Measurements from ENCODE around the gene RAB18.

GRCh38 chr10:24214744-24215091 lies 5.8 kb downstream of the KIAA1217 start:
- RRBS, result no CpG with 5 or more reads among the region's 5 CpGs

DNA sequence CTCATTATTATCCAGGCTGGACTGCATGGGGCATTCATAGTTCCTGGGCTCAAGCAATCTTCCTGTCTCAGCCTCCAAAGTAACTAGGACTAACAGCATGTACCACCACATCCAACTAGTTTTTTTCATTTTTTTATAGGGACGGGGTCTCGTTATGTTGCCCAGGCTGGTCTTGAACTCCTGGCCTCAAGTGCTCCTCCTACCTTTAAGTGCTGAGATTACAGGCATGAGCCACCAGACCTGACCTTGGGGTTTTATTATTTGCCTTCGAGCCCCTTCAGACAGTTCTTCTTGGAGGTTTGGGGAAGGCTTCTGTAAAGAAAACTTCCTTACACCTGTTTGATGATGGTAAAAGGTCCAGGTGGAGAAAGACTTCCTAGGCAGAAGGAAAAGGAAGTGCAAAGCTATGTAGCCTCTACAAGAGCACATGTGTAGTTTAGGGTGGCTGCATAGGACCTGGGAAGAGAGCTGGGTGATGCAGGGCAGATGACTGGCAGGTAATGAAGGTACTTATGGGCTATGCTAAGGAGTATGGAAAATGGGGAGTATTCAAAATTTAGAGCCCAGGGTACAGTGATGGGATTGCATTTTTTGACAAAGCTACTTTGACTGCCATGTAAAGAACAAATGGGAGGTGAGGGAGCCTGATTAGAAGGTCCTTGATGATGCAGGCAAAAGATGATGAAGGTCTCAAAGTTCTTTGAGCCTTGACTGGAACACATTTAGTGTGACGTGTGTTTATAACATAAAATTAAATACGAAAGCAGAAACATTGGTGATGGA lies 95.6 kb downstream of the KIAA1217 start:
- RRBS, result no CpG with 5 or more reads among the region's 5 CpGs

DNA sequence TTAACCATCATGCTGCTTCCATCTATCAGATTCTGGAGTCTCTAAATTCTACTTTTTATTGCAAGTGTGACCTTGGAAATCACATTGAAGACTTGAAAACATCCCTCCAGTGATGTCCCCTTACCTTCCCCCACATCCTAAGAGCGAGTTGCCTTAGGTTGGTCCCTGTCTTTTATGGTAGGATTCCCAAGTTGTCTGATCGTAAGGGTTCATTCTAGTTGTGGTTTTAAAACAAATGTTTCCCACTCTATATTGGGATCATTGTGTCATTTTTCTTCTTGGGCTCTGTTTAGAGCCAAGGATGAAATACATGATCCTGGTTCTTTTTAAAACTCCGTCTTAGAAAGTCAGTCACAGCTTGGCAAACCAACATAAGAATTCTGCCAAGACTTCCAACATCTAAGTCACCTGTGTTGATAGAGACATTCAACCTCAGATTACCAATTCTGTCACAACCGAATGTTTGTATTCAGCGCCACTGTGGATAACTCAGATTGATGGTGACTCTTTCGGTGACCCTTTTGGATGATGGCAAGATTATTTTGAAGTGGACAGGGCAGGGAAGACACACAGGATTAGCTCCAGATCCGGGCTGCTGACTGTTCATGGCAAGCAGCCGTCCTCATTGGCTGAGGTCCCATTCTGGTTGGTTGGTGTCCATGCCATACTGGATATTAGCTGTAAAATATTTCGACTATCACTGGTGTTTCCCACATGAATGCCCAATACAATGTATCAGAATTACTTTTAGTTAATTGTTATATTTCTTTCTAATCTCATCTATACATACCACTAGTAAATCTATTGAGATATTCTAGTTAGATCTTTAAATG lies 255.4 kb downstream of the ARHGAP21 start:
- RRBS, result no CpG with 5 or more reads among the region's 9 CpGs

DNA sequence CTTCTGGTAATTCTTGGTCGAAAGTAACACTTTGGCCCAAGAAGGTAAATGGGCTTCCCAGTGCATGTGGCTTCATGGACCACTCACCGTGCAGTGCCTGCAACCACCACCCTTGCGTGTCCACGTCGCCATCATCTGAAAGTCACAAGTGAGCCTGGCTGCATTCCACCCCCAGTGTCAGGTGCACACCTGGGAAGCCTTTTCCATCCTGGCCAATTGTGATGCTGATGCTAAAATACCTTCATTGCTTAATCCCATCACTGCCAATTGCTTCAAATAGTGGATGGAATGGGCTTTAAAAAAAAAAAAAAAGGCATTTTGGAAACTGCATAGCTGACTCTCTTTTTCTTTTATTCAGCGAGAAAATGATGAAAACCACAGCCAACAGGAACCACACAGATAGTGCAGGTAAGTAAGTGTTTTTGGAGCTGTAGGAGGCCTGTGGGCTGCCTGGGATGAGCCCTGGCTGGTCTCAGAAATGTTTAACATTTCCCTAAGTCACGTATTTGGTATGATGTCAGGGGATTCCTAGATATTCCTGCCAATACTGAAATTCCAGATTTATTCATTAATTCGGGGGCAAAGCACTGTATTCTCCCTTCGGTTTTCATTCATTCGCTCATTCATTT lies 228.8 kb downstream of the ARHGAP21 start:
- RRBS, result no CpG with 5 or more reads among the region's 10 CpGs

GRCh38 chr10:24524169-24524734 lies 199.4 kb downstream of the ARHGAP21 start:
- RRBS, result 91% methylated on average over 5 of the region's 19 CpGs

DNA sequence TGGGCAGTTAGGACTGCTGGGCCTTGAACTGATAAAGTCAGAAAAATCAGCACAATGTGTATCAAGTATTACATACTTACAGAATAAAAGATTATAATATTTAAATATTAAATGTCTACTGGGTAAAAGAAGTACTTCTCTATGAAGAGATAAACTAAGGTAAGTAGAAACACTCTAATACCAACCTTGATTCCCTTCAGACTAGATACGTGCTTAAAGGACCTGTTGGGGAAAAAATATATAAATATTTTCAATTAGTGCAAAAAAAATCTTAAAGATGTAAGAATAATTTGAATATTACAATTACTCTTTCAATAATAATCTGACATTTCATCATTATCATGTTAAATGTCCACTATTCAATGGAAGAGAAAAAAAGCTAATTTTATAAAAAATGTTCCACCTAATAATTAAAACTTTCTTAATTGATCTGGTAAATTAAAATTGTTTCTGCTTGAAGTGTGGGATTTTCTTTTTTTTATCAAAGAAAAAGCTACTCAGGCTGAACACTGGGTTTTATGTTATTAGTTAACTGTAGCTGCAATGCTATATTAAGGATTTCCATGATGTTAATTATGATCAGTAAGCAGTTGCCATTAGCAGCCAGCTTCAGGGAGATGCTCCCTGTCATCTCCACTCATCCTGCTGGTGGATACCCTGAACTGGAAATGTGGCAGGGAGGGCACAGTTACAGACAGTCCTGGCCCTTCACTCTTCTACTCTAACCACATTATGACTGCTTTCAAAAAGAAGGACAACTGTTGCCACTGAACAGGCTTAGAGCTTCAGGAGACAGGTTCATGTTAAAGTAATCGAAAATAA lies 119.3 kb downstream of the ARHGAP21 start:
- RRBS, result no CpG with 5 or more reads among the region's 2 CpGs

DNA sequence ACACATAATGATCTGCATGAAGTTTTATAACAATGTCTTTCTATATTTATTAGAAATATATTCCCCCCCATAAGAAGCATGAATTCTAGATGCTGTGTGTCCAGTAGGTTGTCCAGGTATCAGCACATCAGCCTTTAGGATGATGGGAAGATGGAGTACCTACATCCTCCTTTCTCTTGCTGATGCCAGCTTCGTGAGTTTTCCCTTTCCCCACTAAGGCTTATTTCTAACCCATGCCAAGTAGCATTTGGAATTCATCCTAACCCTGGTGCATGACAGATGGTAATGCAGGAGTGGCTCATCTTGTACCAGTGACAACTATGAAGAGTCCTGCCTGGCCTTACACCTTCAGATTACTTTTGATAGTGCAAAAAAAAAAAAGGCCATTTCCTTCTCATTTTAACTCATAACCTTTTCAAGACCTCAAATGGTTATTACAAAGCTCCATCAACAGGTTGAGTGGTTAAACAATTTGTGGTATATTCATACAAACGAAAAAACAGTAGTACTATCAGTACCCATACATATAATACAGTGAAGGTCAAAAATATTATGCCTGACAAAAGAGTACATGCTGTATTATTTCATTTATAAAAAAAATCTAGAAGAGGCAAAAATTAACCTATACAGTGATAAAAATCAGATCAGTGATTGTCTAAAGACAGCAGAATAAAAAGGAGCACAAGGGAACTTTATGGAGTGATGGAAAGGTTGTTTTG lies 58.6 kb downstream of the ARHGAP21 start:
- RRBS, result no CpG with 5 or more reads among the region's 2 CpGs

DNA sequence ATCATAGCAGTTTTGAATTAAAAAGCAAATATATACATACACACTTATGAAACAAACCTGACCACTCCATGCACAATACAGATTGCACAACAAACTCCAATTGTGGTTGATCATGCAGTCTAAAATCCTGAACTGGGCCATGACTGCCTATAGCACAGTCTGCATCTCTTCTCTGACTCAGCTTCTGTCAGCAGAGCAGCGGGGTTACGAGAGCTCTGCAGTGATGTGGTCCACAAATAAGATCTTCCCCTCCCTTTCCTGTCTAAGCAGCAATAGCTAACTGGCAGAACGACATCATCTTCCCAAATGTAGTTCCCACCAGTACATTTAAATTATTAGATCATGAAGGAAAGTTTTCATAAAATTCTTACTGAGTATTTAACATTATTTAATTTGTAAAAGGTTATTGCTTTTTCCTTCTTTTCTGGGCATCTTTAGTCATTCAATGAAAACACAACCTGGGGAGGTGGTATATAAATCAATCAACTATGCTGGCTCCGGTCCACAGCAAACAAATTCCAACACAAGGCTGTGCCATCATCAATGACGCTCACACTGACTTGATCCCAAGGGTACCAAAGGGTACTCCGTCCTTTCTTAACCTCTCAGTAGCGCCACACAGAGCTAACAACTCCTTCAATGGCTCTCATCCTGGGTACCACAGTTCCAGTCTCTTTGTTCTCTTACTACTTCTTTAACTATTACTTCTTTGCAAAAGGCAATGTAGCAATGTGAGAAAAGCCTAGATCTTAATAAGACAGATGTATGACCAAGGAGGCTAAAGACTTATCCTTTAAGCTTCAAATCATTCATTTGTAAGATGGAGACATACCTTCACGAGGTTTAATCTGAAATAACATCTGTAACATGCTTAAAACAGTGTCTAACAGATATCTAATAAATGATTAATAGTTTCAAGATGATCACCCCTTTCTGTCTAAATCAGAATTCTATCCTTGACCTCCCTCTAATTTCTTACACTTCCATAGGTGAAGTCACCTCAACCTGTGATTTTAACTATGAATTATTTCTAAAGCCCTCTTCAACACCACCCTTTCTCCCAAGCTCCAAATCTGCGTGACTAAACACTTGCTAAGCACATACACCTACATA lies 16.9 kb downstream of the ARHGAP21 start:
- RRBS, result no CpG with 5 or more reads among the region's 9 CpGs

- RRBS, result 7% methylated on average over 41 of the region's 72 CpGs
Measured at GRCh38 chr10:24723020-24723575, 589 bp downstream of the ARHGAP21 start.

DNA sequence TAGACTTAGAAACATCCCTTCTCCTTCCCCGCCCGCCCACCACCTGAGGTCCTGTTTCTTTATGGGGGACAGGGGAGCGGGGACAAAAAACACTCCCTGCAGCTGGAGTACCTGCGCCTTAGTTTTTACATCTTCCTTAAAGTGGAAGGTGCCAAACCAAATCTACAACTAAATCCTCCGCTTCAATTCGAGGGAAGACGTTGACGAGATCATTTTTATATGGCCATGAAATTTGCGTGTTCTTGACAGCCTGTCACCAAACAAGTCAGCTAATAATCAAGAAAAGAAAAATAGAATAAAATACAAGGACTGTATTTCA lies 1.4 kb upstream of the ARHGAP21 start:
- RRBS, result no CpG with 5 or more reads among the region's 9 CpGs

GRCh38 chr10:24869594-24869853 lies 82.9 kb downstream of the PRTFDC1 start:
- RRBS, result no CpG with 5 or more reads among the region's 1 CpG

DNA sequence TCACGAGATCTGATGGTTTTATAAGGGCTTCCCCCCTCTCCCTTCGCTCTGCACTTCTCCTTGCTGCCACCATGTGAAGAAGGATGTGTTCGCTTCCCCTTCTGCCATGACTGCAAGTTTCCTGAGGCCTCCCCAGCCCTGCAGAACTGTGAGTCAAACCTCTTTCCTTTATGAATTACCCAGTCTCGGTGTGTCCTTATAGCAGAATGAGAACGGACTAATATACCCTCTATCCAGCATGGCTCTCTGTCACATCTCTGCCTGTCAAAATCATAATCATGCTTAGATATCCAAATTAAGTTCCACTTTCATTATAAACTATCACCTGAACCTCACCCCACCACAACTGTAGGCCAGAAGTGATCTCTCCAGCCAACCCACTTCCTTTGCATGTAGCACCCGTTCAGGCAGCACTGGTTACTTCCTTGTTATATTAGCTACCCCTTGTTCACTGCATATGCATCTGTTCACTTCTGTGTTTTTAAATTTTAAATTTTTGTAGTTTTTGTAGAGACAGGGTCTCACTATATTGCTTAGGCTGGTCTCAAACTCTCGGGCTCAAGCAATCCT lies 64.9 kb downstream of the PRTFDC1 start:
- RRBS, result no CpG with 5 or more reads among the region's 7 CpGs

DNA sequence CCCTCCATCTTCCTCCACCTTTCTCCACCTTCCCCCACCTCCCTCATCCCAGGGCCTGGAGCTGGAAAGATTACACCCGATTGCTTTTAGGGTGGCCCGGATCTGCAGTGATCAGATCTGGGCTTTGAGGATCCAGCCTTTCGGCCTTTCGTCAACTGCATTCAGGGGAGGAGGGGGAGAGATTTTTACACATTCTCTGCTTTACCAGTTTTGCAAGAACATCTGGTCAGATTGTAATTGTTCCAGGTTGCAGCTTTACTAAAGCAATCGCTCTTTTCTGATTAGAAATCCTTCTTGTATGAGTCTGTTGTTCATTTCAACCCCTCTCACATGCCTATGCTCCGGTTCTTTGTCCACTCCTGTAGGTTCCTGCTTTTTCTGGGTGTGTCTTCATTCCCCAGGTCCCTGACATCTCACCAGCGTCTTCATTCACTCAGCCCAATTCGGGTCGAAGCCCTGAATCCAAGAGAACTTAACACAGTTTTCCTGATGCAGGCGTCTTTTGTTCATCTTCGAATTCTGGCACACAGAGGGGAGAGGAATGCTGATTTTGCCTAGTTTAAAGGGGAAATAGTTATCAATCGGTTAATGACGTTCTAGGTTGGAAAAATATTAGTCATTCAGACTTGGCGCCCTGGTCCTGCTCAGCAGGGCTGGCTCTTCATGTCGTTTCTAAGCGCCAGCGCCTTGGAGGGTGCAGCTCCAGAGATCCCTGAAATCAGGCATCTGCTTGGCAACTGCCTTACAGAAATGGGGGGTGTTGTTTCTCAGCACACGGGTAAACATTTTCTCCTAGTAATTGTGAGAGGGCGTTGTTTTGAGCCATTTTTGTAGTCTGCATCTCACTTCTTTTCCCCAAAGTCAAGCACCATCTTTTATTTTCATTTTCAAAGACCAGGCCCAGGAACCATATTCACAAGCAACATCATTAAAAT lies 1.1 kb upstream of the PRTFDC1 start:
- RRBS, result no CpG with 5 or more reads among the region's 19 CpGs

- RRBS, result no CpG with 5 or more reads among the region's 8 CpGs
Measured at GRCh38 chr10:26487460-26487996, 49.4 kb downstream of the APBB1IP start.

GRCh38 chr10:26528940-26529419 lies 90.8 kb downstream of the APBB1IP start:
- RRBS, result no CpG with 5 or more reads among the region's 8 CpGs

- RRBS, result no CpG with 5 or more reads among the region's 2 CpGs
Measured at GRCh38 chr10:26662178-26662443, 35.4 kb upstream of the PDSS1 start.

DNA sequence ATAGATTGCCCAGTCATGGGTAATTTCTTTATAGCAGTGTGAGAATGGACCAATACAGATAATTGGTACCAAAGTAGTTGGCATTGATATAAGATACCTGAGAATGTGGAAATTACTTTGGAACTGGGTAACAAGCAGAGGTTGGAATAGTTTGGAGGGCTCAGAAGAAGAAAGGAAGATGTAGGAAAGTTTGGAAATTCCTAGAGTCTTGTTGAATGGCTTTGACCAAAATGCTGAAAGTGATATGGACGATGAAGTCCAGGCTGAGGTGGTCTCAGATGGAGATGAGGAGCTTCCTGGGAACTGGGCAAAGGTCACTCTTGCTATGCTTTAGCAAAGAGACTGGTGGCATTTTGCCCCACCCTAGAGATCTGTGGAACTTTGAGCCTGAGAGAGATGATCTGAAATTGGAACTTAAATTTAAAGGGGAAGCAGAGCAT lies 3.3 kb downstream of the PDSS1 start:
- RRBS, result no CpG with 5 or more reads among the region's 1 CpG

DNA sequence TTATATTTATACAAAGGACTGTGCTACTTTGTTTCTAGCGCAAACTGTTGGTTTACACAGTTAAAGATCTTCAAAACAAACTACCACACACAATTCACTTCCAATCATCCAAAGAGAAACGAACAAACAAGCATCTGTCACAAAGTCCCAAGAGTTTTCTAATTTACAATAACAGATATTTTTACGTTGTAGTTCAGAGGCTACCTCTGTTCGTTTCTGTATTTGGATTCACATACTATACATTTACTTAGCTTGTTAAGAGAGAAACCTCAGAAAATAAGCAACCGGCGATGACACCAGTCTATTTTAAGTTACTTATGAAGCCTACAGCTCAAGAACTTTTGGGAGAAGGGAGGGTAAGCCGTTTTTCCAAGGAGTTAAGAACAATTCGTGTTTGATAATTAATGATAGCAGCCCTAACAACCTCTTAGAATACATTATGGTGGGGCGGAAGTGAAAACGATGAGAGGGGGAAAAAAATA lies 1.2 kb downstream of the ABI1 start:
- RRBS, result no CpG with 5 or more reads among the region's 10 CpGs

DNA sequence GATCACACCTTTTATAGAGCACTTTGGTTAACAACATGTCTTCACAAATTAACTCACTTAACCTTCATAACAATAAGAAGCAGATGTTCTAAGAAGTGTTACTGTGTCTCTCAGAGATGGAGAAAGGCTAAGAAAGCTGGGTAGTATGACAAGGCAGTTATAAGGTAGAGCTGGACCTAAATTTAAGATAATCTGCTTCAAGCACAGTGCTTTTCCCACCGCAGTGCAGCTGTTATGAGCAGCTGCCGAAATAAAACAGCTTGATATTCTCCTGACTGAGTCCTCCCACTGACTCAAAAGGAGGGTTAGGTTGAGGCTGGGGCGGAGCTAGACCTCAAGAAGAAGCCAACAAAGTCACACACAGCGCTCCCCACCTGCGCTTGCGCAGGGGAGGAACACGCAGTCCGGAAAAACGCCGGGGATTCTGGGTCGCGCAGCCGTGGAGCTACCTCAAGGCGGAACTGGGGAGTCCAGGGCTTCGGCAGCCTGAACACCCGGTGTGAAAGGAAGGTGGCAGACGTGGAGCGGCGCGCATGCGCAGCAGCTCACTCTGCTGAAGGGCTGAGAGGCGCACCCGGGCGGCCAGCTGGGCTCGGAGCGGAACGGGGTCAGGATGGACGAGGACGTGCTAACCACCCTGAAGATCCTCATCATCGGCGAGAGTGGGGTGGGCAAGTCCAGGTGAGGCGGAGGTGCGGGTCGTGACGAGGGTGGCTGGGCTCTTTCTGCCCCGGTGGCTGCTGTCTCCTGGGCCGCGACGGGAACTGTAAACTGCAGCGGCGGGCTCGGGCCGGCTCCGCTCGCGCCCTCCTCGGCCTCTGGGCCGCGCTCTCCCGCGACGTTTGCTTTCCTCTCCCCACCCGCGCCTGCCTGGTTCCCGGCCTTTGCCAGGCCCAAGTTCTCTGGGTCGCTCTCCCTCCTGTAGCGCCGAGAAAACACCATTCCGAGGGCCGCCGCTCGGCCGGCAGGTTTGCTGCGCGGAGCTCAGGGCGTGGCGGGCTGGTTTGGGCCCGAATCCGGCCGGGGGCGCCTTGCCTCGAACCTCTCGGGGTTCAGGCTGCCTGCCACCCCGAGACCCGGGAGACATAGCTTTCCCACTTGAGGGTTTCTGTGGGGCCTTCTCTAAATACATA lies at the start of gene RAB18:
TSS of gene RAB18 (plus strand) at position 548 of the 1,133 bp plus-strand sequence.
- RRBS, result 2% methylated on average over 33 of the region's 75 CpGs

DNA sequence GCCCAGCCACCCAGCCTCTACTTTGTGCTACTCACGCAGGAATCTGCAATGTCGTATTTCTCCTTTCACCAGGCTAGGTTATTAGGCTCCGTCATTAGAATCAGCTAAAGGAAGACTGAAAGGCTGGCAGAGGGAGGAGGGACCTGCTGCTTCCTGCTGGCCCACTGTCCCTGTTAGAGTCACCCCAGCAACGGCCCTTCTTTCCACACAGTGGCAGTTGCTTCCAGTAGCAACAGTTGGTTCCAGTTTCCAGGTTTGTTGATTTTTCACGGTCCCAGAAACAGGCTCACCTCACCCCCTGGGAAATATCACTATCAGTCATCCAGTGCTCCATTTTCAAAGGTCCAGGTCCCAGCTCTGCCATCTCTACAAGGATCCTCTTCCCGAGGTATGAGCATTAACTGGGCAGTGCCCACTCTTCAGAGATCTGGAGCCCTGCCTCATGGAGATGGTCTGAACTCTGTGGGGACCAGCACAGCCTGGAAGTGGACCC lies 15.9 kb downstream of the ODAD2 start:
- RRBS, result no CpG with 5 or more reads among the region's 6 CpGs

Measured in GM19240 (cell line).